ENCODE measurements around a stretch of chr2.

GRCh38 chr2:43107083-43107480 lies 119.3 kb downstream of the ZFP36L2 start:
- RRBS, result no CpG with 5 or more reads among the region's 3 CpGs

GRCh38 chr2:43158024-43158441 lies 68.4 kb downstream of the ZFP36L2 start:
- RRBS, result no CpG with 5 or more reads among the region's 9 CpGs

- RRBS, result no CpG with 5 or more reads among the region's 20 CpGs
Observed at GRCh38 chr2:43158442-43159478, 67.6 kb downstream of the ZFP36L2 start.

GRCh38 chr2:43162272-43162634 lies 64.2 kb downstream of the ZFP36L2 start:
- RRBS, result 100% methylated on average over 1 of the region's 5 CpGs

GRCh38 chr2:43194046-43194773 lies 32.2 kb downstream of the ZFP36L2 start:
- RRBS, result no CpG with 5 or more reads among the region's 13 CpGs

GRCh38 chr2:43222698-43223367 lies 3.6 kb downstream of the ZFP36L2 start:
- RRBS, result no CpG with 5 or more reads among the region's 7 CpGs

DNA sequence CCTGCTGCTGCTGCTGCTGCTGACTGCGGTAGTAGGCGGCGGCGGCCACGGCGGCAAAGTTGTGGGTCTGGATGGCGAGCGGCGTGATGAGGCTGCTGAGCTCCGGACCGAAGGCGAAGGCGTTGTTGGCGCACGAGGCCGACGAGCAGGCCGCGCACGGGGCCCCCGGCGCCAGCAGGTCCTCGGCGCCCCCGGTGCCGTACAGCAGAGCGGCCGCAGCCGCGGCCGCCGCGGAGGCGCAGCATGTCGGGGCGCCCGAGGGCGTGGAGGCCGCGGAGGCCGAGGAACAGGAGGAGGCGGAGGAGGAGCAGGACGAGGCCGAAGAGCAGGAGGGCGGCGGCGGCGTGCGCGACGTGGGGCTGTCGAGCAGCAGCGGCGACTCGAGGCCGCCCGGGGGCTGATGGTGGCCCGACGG lies 1.8 kb downstream of the ZFP36L2 start:
- RRBS, result under 1% methylated on average over 18 of the region's 59 CpGs

DNA sequence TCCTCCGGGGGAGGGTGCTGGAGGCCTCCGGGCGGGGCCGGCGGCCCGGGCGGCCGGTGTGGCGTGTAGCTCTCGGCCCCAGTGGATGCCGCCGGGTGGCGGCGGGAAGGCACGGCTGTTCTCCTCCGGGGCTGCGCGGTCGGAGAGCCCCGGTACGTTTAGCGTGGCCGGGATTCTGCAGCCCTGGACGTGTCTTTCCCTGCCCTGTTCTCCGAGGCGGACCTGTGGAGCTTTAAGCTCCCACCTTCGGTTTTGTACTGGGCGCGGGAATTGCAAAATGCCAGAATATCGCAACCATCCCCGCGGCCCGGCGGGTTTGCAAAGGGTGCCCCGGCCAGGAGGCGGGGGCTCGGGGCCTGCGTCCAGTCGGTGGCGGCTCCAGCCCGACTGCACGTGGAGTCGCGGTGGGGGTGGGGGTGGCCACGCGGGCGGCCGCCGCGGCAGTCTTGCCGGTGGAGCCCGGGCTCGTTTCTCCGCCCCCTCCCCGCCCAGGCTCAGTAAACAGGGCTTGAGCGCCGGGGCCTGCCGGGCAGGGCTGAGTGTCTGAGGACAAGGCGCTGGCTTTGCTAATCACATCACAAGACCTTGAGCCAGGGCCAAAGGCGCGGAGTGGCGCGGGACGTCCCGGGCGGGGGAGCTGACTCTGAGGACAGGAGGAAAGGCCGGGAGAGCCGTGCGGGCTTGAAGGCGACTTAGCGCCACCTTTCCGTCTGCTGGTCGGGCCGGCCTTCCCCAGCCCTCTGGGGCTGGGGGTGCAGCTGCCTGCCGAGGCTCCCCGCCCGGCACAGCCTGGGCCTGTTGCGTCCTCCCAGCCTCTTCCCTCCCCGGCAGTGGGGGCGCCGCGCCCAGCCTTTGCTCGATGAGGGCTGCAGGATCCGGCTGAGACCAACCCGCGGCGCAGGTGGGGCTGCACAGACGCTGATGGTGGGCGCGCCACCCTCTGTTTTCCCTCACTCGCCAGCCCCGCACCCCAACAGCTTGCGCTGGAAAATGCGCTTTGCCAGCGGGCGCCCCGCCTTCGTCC lies 688 bp upstream of the ZFP36L2 start:
- RRBS, result 1% methylated on average over 43 of the region's 98 CpGs

DNA sequence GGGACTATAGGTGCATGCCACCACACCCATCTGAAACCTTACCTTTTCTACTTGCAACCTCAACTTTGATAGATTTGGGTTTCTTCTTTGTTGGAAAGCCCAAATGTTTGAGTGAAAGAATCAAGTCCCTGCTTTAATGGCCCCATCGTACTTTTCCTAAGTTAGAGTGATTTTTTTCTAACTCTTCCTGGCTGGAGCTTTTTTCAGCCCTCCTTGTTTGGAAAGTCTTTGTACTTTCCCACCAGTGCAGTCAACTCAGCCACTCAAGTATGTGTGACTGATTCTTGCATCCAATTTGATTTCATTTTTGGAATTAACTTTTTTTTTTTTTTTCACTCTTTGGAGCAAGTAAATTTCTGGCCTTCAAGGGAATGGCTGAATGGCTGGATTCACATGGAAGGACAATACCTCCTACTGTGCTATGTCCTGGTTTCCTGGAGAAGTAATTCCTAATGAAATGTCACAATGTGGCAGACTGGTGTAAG lies 75.8 kb upstream of the ZFP36L2 start:
- RRBS, result no CpG with 5 or more reads among the region's 1 CpG

DNA sequence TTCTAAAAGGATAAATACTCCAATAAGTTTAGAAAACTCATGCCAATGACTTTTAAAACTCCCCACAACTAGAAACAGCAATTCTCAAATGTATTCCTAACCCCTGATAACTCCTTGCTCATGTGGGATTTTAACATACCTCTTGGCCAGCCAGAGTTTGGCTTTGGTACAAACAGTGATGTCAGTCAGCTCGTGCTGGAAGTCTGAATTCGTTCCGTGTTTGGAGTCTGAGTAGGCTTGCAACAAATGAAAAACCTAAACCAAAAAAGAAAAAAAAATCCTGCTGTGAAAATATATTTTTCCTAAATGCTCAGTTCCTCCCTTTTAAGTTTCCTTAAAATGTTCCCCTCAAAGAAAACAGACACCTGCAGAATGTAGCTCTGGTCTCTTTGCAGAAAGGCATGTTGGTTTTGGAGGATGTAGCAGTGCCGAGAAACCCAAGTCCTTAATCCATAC lies 117.6 kb upstream of the ZFP36L2 start:
- RRBS, result no CpG with 5 or more reads among the region's 4 CpGs

GRCh38 chr2:43426108-43426906 lies 169.5 kb downstream of the THADA start:
- RRBS, result no CpG with 5 or more reads among the region's 2 CpGs

DNA sequence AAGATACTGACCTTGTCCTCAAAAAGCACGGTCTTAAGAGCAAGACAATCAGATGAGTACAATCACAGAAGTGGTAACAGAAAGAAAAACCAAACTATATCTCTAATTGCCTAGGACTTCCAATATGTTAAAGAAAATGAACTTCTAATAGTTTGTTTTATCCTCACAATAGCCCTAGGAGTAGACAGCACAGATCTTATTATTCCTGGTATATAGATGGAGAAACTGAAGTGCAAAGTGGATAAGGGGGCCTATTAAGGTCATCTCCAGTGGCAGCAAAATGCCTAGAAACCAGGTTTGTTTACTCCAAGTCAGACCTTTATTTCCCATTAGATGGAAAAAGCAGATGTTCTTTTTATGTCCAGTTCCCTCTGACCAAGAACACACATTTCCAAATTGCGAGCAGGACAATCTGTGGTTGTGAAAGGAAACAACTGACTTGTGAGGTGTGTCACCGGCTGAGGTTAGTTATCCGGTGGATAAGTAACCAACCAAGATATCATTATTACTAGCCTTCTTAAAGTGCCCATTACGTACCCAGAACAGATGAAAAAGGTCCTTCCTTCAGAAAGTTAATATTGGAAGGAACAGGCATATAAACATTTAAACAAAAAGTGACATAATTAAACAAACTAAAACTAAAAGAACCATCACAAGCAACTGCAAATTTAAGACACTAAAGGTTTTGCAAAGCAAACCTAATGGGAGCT lies 113.0 kb downstream of the THADA start:
- RRBS, result no CpG with 5 or more reads among the region's 5 CpGs

- RRBS, result no CpG with 5 or more reads among the region's 2 CpGs
Observed at GRCh38 chr2:43493792-43494496, 101.9 kb downstream of the THADA start.

GRCh38 chr2:43636593-43636883 lies 522 bp upstream of the PLEKHH2 start:
- RRBS, result no CpG with 5 or more reads among the region's 10 CpGs

- RRBS, result no CpG with 5 or more reads among the region's 13 CpGs
Observed at GRCh38 chr2:43917921-43918913, 77.6 kb downstream of the LRPPRC start.

GRCh38 chr2:43996101-43996738 lies 431 bp upstream of the LRPPRC start:
- RRBS, result no CpG with 5 or more reads among the region's 33 CpGs

DNA sequence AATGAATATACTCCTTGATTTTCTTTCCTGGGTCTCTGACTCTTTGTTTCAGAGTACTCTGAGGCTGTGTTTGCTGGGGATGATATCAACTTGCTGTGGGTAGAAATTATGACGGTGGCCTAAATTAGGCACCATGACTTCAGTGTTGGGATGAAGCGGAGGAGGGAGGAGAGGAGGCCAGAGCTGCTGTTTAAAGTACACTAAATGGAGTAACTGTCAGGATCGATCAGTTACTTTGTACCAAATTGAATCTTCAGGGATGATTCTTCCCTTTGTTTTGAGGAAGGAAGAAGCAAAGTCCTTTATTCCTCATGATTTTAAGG lies 65.4 kb upstream of the PPM1B start:
- RRBS, result no CpG with 5 or more reads among the region's 3 CpGs

DNA sequence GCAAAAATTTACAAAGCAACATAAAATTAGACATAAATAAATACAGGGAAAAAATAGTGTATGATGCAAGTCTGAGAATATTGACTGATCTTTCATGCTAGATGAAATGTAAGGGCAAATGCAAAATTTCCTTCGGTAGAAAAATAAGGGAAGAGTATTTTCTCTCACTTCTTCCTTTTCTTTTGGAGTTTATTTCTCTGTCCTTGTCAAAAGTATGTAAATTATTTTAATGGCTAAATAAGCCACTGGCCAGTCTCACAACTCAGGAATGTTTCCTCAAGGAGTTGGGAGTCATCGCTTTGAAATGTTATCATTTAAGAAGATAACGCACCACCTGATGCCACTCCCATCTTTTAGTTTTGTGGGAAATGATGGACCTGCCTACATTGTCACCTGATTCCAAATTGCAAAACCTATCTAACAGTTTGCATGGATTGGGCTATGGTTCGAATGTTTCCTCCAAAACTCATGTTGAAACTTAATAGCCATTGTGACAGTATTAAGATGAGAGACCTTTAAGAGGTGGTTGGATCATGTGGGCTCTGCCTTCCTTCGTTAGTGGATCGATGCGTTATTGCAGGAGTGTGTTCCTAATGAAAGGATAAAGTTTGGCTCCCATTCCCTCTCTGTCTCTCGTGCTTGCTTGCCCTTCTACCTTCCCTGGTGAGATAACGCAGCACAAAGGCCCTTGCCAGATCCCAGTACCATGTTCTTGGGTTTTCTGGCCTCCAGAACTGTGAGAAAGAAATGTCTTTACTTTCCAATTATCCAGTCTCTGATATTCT lies 32.4 kb upstream of the PPM1B start:
- RRBS, result no CpG with 5 or more reads among the region's 9 CpGs

- RRBS, result 1% methylated on average over 14 of the region's 31 CpGs
Observed at GRCh38 chr2:44169341-44169977, 784 bp downstream of the PPM1B start.